Natural killer cell (primary cell): ENCODE results near the genes CAMKK2, CFAP251 and CLIP1.

DNA sequence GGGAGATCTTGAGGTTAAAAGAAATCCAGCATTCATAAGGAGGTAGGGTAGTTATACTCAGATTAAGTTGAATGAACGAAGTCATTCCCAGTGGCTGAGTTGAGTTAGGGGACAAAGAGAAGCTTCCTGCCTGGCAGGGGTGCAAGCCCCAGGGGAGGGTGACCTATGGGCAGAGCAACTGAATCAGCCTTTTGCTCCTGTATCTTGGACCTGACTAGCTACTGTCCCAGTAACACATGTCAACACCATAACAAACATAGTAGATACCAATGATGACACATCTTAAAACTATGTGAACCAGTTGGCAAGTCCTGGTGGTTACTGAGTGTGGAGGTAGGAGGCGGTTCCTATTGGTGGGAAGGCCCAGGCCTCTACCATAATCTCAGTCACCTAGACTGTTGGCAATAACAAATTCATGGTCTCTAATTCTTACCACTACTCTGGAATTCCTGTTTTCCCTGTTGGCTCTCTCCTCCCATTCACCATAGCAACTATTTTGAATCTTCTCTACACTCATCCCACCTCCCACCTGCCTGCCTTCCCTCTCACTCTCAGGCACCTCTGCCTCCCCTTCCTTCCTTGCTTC lies 8.3 kb upstream of the P2RX7 start:
- PRO-cap = no peak

DNA sequence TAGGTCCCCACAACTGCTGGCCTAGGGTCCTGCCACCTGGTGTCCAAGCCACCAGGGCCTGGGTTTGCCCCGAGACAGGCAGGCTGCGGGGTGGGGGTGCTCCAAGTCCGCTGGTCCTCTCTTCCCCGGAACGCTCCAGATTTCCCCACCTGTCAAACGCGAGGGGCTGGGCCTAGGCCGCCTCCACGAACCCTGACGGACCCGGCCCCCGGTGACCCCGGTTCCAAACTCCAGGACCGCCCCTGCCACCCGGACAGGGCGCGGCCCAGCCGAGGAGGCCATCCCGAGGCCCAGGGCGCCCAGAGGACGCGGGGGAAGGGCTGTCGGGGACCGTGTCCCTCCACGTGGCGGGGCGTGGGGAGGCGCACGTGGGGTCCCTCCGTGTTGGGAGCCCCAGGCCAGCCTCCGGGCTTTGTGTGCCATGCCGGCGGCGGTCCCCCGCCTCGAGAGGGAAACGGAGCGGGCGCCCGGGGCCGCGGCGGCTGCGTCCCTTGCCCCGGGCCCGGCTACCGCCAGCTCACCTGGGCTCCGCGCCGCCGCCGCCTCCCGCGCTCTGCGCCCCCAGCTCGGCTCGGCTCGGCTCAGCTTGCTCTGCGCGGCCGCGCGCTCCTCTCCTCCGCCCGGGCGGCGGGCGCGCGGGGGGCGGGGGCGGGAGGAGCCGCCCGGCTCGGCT lies at the start of gene CAMKK2:
TSS of gene CAMKK2 (minus strand) at position 593 of the 673 bp plus-strand sequence.
- PRO-cap = bidirectional peak, plus-strand start outside the sequence, minus-strand start at position 555 of the sequence

GRCh38 chr12:121432895-121433560 lies 33.1 kb downstream of the RNF34 start:
- PRO-cap = no peak

- PRO-cap = no peak
These were observed 2.0 kb upstream of the KDM2B start for GRCh38 chr12:121582609-121583420.

GRCh38 chr12:121608664-121609022 lies 27.8 kb upstream of the KDM2B start:
- PRO-cap = no peak

DNA sequence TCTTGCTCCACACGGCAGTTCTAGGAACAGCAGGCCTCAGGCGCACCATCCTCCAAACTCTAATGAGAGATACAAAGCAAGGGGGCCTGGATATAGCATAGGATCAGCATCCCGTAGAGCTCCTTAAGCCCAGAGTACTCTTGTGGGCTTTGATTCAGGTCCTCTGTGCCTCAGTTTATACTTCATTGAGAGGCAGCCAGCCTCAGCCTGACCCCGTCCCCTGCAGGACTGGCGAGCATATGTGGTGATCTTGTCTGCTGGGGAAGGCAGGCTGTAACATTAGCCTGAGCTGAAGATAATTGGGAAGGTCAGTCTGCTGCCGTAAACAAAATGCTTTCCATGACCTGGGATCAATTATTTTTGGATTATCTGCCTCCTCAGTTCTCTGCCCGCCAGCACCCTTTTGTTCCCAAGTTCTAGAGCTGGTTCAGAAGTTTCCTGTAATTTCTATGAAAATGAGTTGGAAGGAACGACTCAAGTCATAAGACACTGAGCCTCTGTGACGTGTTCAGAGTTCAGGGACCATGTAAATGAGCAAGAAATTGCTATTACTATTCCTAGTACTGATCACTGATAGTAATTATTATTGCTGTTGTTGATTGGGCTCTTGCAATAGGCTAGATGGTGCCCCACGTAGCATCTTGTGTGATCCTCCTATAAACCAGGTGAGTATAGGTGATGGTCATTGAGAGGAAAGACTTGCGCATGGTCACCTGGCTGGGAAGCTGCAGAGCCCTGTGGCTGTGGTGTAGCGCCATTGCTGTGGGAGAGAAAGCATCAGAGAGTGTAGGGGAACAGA lies 38.6 kb downstream of the MORN3 start:
- PRO-cap = no peak

GRCh38 chr12:121775380-121776542 lies 17.7 kb downstream of the RHOF start:
- PRO-cap = no peak

GRCh38 chr12:121800441-121800802 lies 3.4 kb upstream of the SETD1B start:
- PRO-cap = bidirectional peak, plus-strand start at chr12:121800687, minus-strand start at chr12:121800570

DNA sequence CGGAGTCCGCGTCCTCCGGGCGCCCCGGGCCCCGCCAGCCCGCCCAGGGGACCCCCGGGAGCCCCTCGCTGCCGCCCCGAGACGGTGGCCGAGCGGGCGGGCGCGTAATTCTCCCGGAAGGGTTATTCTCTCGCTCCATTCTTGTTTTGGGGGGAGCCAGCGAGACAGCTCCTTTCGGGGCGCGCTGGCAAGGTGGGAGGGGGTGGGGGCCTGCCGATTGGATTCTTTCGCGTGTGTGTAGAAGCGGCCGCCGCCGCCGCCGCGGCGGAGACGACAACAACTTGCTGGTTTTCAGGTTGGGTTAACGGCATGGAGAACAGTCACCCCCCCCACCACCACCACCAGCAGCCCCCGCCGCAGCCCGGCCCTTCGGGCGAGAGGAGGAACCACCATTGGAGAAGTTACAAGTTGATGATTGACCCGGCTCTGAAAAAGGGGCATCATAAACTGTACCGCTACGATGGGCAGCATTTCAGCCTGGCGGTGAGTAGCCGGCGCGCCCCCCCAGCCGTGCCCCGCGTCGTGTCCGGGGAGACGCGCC lies 690 bp downstream of the SETD1B start:
- PRO-cap = bidirectional peak, plus-strand start at position 470 of the sequence, minus-strand start at position 318 of the sequence

DNA sequence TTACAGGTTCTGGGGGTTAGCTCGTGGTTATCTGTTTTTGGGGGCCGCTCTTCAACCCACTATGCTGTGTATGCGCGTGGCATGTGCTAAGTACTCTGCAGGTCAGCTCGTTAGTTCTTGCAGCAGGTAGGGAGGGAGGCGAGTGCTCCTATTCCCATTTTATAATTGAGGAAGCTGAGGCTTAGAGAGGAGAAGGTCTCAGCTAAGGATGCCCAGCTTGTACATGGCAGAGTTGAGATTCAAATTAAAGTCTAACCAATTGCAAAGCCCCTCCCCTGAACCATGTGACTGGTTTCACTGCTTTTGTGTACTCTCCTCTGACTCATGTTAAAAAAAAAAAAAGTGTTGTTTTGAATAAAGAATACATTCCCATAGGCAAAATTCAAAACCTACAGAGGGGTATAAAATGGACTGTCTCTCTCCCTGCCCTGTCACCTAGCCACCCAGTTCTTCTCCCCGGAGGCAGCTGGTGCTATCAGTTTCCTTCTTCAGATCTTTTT lies 5.3 kb downstream of the PSMD9 start:
- PRO-cap = no peak

DNA sequence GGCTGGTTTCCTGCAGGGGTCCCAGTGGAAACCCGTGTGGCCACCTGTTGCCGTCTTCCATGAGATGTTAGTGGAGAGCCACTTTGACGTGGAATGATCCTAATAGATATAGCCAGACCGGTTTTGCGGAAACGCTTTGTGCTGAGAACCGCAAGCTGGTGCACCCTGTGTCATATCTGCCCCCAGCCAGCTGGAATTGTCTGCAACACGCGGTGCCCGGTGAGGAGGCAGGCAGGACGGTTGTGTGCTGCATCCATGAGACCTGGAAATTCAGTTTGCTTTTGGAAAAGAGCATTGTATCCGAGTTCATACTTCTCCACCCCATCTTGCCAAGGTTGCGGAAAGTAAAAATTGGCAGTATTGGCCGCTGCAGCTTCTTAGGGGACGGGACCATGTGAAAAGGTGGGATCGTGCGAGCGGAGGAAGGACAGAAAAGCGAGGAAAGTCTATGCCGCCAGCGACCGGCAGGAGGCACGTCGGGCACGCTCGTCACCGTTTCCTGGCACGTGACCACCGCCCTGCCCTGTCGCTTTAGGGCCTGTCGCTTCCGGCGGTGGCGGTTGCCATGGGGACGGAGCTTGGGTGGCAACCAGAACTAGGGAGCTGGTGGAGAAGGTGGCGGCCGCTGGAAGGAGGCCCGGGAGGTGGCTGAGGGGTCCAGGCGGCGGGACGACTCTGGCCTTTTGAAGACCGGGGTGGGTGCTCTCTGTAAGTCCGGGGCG lies at the start of gene CFAP251:
TSS of gene CFAP251 (plus strand) at position 592 of the 722 bp plus-strand sequence.
- PRO-cap = bidirectional peak, plus-strand start at position 592 of the sequence, minus-strand start at position 435 of the sequence

DNA sequence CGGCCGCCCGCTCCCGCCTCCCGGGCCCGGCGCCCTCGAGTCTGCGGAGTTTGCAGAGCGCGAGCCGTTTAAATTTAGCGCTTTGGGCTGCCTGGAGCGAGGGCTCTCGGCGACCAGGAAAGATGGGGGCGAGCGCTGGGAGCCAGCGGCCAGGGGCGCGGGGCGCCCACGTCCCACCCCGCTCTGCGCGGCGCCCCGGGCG lies 922 bp downstream of the BCL7A start:
- PRO-cap = no peak

- PRO-cap = no peak
These were observed 2.5 kb downstream of the BCL7A start for GRCh38 chr12:122024105-122024663.

- PRO-cap = no peak
These were observed 44.7 kb downstream of the MLXIP start for GRCh38 chr12:122123173-122123746.

DNA sequence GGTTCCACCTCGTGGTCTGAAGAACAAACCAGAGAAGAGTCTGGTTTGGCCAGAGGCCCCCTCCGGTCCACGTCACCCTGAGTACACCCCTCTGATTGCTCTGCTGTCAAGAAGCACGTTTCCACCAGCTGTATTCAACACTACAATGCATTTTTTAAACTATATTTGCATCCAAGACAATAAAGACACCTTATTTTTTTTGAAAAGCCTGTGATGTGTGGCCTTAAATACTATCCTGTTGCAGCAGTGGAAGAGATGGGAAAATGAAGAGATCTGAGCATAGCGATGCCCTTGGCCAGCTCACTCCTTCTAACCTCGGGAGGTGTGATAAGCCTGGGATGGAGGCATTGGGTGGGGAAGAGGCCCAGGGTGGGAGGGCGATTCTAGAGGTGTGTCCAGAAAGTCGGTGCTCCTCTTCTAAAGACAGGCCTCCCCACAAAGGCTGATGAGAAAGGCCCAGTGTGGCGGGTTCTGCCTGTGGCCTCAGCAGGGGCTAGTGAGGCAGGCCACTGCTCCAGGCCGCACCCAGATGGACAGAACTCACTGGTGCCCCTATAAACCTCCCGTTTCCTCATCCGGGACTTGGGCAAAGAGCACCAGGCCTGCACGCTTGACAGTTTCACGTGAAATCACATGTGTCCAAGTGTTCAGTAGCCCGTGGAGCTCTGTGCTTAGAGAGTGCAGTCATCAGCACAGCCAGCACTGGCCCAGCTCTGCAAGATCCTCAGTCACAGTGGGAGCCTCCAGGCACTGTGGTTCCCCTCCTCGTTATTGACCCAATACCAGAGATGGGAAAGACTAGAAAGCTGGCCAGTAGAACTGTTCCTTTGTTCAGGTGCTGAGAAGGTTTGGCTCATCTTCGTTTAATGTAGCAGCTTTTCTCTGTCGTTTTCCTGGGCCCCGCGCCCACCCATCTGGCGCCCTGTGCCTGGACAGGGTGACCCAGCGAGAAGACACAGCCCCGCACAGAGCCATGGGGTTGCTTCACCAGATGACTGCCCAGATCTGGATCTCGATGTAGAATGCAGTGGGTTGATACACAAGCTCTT lies 26.6 kb downstream of the IL31 start:
- PRO-cap = no peak

DNA sequence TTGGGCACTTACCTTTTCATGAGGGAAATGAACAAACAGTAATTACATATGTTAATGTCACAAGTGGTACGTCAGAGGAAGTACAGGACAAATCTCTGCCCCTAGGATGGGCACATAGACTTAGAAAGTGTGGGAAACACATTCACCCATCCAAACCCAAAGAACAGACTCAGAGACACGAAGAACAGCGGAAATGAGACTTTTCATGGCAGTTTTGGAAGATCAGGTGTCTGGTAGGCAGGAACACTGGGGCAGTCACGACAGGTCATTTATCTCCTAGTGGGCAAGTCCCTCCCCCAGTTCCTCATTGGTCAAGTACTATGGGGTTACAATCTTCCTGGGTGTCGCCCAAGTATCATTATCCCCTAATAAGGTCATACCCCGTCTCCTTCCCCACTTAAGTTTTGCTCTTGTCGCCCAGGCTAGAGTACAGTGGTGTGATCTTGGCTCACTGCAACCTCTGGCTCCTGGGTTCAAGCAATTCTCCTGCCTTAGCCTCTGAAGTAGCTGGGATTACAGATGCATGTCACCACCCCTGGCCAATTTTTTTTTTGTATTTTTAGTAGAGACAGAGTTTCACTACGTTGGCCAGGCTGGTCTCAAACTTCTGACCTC lies 6.6 kb upstream of the B3GNT4 start:
- PRO-cap = no peak

GRCh38 chr12:122265363-122266250 lies 687 bp downstream of the VPS33A start:
- PRO-cap = unidirectional peak, plus-strand start at chr12:122265878; bidirectional peak, plus-strand start at chr12:122266093, minus-strand start at chr12:122266069

GRCh38 chr12:122366733-122367434 lies 55.6 kb downstream of the CLIP1 start:
- PRO-cap = no peak

DNA sequence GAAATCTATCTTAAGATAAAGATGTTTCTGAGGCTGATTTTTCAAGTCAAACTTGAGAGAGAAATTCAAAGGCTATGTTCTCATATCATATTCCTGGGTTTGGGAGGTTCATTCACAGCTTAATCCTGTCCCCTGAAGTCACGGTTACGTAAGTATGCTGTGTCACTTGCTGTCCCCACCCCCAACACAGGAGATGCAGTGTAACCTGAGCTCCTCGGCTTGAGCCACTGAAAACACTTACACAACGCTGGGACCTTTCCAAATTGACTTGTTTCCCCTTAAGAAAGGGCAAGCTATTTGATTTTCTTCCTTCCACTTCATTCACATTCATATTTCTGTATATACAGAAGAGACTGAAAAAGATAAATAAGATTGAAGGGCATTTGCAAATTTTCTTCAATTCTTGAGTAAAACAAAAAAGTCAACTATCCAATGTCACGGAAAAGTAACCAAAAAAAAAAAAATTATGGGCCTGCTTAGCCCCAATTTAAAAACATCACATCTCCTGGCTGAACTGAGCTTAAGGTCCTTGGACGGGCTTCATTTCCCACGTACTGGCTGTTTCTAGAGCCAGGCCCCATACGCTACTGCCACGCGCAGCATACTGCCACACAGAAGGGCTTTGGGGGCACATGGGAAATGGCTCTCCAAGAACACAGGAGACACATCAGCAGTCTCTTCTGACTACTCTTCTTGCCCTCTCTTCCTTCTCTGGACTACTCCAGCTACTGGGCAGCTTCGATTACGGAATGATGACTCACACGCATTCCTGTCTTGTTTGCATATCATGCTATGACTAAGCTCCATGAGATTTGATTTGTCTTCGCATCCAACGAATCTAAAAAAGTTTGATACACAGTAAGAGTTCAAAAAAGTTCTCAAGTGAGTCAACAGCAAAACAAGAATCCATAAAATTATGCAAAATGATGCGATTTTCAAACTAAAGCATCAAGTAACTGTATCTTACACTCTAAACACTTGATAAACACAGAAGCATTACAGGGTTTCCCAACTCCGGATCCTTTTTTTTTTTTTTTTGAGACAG lies 22.3 kb downstream of the CLIP1 start:
- PRO-cap = no peak

- PRO-cap = bidirectional peak, plus-strand start at chr12:122422631, minus-strand start at chr12:122422607
These were observed at the start of gene CLIP1 for GRCh38 chr12:122422348-122423203. Gene CLIP1 (minus strand): TSS chr12:122422669.